ENCODE data around the genes YAF2 and PUS7L.

DNA sequence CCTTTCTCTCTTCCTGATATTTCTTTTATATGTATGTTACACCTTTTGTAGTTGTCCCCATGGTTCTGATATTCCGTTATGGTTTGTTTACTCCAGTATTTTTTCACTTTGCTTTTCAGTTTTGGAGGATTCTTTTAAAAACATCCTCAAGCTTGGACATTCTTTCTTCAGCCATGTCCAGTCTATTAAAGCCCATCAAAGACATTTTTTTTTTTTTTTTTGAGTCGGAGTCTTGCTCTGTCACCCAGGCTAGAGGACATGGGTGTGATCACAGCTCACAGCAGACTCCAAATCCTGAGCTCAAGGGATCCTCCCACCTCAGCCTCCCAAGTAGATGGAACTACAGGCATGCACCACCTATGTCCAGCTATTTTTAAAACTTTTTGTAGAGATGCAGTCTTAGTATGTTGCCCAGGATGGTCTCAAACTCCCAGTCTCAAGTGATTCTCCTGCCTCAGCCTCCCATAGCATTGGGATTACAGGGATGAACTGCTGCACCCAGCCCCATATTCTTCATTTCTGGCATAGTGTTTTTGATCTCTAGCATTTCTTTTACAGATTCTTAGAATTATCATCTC is 31.8 kb downstream of the SLC2A13 start:
- PRO-cap: no peak

- PRO-cap: no peak
These were observed 27.2 kb upstream of the LRRK2 start for GRCh38 chr12:40197612-40198046.

DNA sequence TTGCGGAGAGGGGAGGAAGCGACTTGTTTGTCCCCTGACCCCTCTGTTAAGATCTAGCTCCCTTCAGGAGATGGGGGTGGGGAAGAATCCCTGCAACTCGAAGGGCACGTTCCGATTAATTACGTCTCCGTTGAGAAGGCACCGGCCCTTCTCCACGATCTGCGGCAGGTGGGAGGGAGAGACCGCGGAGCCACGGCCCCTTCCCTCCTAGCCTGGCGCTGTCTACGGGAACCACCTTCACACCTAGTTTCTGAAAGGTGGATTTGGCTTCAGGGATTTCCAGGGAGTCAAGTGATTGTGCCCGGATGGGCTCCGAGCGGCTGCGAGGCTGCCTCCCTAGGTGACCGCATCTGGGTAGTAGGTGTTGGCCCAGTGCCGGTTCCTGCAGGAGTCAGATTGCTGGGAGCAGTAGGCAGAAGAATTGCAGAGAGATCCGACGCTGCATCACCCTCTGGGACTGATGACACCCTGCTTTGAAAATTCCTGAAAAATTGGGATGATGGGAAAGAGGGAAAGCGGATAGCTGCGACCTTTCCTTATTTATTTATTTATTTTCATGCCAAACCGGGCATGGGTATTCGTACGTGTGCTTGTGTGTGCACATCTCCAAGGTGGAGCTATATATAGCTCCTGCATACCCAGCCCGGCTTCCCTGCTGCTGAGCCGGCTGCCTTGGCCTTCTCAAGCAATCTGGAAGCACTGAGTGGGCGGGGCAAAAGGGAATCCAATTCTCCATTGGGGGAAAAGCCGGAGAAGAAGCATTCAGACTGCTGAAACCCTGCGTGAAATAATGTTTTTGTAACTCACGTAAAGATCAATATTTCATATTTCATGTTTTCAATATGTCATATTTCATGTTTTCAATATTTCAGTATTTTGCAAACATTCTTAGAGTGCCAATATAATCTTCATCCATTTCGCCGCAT is 1.1 kb downstream of the CNTN1 start:
- PRO-cap: no peak

- PRO-cap: no peak
These were observed 94.4 kb downstream of the PDZRN4 start for GRCh38 chr12:41282357-41283155.

DNA sequence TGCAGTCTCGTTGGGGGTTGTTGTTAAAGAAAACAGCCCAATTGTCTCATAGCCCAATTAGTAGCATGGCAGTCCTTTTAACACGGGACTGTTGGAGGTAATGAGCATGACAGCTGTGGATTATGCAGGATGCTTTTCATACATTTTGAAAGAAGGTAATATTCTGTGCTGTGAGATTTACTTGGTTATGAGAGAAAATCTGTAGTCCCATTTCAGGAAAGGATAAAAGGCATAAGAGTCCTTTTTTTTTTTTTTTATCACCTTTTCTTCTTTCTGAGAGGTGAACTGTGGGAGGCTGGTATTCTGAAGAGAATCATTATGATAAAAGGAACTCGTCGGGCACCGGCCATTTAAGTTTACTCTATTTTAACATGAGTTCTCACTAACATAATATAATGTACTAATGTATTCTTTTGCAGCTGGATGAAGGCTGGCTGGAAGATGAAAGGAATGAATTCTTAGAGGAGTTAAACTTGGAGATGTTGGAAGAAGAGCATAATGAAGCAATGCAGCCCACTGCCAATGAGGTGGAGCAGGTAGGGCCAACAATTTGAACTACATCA is 379.3 kb downstream of the PDZRN4 start:
- PRO-cap: no peak

GRCh38 chr12:42238164-42238633 is at the start of gene YAF2:
YAF2 (minus strand) TSS chr12:42238248.
- PRO-cap: bidirectional peak, plus-strand start at chr12:42238445, minus-strand start at chr12:42238248

DNA sequence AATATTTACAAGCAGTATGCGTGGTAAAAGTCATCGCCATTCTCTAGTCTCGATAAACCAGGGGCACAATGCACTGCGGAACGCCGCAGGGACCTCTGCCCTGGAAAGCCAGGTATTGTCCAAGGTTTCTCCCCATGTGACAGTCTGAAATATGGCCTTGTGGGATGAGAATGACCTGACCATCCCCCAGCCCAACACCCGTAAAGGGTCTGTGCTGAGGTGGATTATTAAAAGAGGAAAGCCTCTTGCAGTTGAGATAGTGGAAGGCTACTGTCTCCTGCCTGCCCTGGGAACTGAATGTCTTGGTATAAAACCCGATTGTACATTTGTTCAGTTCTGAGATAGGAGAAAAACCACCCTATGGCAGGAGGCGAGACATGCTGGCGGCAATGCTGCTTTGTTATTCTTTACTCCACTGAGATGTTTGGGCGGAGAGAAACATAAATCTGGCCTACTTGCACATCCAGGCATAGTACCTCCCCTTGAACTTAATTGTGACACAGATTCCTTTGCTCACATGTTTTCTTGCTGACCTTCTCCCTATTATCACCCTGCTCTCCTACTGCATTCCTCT is 62.1 kb downstream of the PPHLN1 start:
- PRO-cap: no peak

GRCh38 chr12:42468490-42468868 is 121.1 kb downstream of the PRICKLE1 start:
- PRO-cap: no peak

DNA sequence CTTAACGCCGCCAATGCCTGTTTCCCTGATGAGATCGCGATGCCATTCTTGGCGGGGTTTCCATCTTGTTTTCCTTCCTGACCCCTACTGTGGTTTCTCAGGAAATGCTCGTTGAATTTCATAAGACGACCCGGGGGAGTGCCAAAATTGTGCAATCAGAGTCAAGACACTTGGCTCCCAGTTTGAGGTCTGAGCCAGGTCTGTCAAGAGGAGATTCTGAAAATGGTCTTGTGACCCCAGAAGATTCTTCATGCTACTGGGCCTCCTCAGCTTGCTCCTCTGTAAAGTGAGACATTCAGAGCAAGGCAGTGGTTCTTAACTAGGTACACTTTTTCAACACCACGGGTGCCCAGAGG is 107.3 kb upstream of the PRICKLE1 start:
- PRO-cap: no peak

GRCh38 chr12:43758018-43758828 is at the start of gene PUS7L:
PUS7L (minus strand) TSS chr12:43758790.
- PRO-cap: bidirectional peak, plus-strand start at chr12:43758967, minus-strand start at chr12:43758755

- PRO-cap: no peak
These were observed 49.0 kb downstream of the TMEM117 start for GRCh38 chr12:43884866-43885389.

- PRO-cap: no peak
These were observed 57.9 kb downstream of the ANO6 start for GRCh38 chr12:45273666-45274313.

- PRO-cap: bidirectional peak, plus-strand start at chr12:45731051, minus-strand start at chr12:45730526
These were observed 1.1 kb downstream of the ARID2 start for GRCh38 chr12:45730443-45731190.

DNA sequence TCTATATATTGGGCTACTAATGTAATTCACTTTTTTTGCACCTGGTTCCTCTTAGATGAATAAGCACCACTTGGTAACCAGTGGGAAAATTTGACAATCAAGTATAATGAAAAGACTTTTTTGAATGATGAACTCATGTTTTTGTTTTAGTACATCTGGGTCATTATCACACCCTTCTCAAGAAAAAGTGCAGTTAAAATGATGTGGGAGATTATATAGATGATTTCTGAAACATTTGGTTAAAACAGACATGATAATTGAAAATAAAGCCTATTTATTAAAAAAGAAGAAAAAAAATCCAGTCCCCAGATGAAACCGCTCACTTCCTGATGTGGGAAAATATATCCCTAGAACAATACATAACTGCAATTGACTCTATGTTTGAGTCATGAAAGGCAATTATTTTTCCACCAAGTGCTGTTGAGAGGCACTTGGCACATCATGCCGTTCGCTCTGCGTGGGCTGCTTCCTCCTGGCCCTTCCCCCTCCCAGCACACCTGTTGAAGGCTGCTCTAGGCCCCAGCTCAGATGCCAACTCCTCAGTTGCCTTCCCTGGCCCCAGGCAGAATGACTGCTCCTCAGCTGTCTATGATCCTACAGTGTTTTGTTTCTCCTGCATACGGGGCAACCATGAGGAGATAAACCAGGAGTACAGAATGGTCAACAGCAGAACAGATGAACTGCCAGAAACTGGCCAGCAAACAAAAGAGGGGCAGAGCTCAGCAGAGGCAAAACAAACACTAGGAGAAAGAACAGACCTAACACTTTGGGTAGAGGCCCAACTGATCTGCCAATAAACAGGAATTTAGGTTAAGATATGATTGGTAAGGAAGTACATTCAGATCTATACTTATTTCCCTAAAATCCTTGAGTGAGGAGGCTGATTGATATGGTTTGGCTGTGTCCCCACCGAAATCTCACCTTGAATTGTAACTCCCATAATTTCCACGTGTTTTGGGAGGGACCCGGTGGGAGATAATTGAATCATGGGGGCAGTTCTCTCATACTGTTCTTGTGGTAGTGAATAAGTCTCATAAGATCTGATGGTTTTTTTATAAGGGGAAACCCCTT is 58.9 kb downstream of the SLC38A1 start:
- PRO-cap: no peak

DNA sequence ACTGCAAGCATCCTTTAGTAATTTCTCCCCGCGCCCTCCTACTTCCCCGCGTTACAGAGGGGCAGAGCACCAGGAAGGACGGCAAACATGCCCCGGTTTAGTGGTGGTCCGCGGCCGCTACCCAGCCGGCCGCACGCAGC is 1.1 kb downstream of the SLC38A1 start:
- PRO-cap: bidirectional peak, plus-strand start at position 51 of the sequence, minus-strand start outside the sequence

DNA sequence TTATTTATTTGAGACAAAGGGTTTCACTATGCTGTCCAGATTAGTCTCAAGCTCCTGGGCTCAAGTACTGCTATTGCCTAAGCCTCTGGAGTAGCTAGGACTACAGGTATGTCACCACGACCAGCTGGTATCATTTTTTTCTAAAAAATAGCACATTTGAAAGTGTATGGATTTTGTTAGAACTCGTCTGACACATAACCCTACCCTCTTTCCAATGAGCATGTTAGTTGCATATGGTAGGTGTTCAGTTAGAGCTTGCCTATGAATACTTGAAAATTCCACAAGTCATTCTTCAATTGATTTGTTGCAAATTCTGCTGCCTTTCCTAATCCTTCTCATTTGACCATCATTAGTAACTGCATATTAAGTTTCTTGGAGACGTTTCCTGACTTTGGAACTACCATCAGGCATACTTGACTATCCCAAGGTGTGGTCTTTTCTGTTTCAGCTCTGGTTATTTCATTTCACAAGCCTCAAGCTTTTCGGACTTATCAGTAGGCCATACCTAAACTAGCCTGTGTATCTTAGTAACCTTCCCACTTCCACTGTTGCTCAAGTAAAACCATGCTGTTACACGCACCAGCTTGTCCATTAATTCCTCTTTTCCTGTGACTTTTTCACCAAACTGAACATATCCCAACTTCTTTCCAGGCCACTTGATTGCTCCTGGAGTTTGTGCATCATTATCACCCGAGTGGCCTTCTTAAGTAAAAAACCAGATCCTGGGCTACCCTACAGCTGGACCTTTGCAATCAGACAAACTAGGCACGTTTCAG is 15.3 kb downstream of the SLC38A2 start:
- PRO-cap: no peak

- PRO-cap: no peak
These were observed 10.9 kb downstream of the SLC38A2 start for GRCh38 chr12:46361722-46362122.

DNA sequence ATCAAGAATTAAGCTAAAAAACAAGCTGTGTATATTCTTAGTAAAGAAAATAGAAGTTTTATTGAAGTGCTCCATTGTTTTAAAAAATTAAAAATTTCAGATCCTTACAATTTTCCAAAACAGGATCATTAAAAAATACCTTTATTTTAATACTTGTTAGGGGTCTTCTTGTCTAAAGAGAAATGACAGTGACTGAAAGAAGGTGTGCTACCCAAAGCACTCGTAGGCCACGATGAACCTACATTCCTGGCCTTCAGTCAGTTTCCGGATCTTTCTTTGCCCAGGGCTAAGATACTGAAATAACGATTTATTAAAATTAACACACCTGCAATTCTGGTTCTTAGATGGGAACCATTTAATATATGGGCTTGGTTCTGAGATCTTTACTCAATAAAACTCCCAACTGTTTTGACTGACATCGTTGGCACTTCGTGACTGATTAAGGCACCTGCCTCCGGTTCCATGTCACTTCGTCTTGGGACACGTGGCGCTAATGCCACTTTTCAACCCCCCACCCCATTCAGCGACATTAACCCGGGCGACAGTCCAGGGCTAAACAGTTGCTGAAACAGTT is 9.6 kb upstream of the SLC38A2 start:
- PRO-cap: no peak

- PRO-cap: no peak
These were observed 21.9 kb upstream of the SLC38A2 start for GRCh38 chr12:46394327-46395043.

GRCh38 chr12:46523371-46524009 is 150.9 kb upstream of the SLC38A2 start:
- PRO-cap: no peak

Data from neural crest cell (in vitro differentiated cells).